ENCODE results near the genes NSF, WNT3 and RPRML.

- RRBS: no CpG with 5 or more reads among the region's 3 CpGs
Observed at GRCh38 chr17:46145926-46146470, 47.2 kb downstream of the KANSL1 start.

DNA sequence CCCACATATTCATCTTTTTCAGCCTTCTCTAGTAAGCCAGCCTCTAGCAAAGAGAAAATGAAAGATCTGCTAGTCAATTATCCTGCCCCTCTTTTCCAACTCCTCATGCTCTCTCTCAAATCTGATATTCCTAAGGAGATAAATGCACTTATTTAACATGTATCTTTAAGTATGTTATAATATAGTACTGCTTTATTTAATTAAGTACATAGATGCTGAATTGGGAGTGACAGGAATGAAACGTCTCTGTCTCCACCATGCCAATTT lies 23.7 kb downstream of the KANSL1 start:
- RRBS: no CpG with 5 or more reads among the region's 1 CpG

DNA sequence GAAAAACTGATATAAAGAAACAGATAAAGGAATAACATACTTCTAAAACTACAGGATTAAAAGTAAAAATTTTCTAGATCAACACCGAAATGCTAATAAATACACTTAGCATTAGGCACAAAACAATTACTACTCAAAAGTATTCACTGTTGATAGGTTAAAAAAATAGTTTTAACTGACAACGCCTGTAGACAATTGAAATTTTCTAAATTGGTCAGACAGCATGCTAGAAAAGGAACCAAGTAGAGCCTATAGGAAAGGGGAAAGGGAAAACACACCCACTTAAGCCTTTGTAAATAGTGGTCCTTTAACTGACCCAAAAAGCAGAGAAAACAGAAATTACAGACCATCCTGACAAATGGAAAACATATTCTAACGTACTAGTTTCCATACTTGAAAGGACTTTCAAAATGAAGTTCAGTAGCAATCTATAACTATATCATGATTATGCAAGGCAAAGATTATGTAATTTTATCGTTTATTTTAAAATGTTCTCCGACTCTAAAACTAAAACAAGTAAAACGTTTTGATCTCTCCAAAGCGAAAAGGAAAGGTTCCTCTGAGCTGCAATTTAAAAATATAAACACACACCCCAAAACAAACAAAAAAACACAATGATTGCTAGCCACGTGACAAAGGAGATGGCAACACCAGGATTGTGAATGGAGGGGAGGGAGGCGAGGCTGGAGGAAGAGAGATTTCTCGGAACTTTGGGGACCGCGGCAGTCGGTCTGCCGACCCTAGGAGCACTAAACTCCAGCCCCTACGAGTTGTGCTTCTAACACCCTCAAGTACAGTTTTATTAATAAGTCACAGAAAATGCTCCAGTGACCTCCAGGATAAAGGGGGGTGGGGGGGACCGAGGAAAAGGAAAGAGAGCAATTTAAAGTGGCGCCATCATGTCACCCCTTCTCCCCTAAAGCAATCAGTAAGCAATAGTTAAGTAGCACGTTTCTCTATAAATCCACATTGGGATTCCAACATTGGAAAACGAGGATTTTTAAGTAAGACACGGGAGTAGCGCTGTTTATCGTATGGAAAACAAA lies 1.7 kb downstream of the KANSL1 start:
- RRBS: no CpG with 5 or more reads among the region's 22 CpGs

DNA sequence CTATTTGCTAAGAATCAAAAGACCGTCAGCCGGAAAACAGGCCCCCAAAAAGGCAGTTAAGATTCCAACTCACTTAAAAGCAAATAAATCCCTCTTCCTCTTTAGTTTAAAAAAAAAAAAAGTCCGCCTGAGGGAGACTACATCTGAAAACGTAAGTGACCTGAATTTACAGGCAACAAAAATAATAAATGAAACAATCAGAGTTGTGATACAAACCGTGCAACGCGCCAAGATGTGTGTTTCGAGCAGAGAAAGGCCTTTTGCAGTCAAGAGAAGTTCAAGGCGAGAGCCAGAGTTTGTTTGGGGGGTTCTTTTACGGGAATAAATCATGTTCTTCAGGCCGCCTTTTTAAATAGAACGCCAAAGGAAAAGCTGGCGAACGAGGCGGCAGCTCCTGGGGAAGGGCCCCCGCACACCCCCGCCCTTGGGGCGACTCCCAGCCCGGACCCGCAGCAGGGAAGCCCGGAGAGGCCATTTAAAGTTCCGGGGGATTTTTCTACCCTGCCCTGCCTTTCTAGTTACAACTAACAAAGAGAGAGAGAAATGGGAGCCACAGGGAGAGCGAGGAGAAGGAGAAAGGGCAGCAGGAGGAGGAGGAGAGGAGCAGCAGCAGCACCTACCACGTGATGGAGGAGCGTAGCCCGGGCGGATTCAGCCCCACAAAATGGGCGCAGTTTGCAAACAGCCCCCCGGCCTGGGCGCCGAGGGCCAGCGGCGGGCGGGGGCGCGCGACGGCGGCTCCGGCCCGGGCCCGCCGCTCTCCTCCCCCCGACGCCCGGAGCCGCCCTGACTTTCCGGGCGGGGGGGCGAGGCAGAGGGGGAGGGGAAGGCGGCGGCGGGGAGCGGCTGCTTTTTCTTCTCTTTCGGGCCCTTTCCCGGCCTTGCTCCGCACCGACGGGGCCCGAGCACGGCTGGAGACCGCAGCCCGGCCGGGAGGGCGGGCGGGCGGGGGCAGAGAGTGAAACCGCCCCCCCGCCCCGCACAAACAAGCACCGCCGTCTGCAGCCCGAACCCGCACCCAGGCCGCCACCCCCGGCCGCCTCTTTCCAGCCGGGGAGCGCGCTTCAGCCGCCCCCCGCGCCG lies 685 bp downstream of the KANSL1 start:
- RRBS: 2% methylated on average over 39 of the region's 84 CpGs

DNA sequence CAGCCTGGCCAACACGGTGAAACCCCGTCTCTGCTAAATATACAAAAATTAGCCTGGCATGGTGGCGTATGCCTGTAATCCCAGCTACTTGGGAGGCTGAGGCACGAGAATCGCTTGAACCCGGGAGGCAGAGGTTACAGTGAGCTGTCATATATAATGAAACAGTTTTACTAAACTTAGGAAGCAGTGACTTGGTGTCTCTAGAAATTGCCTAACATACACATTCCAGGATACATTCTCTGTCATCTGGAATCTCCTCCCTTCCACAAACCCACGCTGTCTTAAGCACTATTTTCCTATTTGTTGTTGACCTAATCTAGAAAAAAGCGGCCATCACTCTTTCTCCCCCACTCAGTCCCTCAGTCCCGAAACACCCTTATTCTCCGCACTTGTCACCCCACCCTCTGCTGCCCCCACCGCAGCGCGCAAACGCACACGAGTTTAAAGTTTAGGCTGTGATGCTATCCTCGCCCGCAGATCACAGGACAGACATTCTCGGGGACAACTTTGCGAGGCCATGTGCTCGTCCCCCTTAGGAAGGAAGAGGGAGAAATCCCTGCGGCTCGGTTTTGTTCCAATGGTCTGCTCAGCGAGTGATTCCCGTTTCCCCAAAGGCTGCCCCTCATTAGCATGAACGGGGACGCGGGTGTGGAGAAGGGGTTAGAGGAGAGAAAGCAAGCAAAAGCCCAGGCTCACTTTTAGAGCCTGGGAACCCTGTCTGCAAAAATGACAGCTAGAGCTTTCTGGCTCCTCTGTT lies 28.9 kb upstream of the LRRC37A start:
- RRBS: no CpG with 5 or more reads among the region's 27 CpGs

GRCh38 chr17:46548788-46549411 lies 30.6 kb downstream of the ARL17A start:
- RRBS: no CpG with 5 or more reads among the region's 14 CpGs

GRCh38 chr17:46590391-46590732 lies at the start of gene NSF:
NSF (plus strand) TSS chr17:46590669.
- RRBS: no CpG with 5 or more reads among the region's 50 CpGs

DNA sequence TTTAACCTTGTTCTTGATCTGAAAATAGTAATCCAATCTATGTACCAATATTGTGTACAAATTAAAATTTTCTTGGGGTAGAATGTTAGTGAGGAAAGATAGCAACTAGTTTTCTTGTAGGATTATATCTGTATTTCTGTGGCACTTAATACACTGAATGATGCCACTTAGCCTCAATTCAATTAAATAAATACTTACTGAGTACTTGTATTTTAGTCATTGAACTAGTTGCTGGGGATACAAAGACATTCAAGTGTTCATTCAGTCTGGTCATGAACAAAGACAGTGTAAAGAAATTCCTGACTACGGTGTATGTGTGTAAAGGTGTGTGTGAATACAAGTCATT lies 107.3 kb downstream of the WNT3 start:
- RRBS: no CpG with 5 or more reads among the region's 1 CpG

DNA sequence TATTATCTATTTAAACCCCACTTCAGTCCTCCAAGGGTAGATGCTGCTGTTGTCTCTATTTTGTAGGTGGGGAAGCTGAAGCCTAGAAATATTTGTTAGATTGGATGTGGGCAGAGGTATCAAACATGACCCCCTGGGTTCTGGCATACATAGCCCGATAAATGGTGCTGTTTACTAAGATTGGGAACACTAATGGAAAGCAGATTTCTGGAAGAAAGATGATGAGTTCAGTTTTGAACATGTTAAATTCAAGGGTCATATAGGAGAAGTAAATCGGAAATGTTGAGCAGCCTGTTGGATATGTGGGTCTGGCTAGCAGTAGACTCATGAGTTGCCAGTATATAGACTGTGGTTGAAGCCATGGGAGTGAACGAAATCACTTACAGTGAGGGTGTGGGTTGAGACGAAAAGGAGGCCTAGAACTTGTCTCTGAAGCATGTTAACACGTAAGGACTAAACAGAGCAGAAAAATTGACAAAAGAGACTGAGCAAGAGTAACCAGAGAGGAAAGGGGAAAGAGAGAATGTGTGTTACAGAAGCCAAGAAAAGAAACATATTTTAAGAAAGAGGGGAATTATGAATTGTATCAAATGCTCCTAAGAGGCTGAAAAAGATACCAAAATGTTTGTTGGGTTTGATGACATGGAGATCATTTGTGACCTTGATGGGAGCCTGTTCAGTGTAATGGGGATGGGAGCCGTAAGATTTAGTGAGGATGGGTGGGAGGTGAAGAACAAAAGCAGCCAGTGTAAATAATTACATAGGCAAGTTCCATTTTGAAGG lies 106.0 kb downstream of the WNT3 start:
- RRBS: no CpG with 5 or more reads among the region's 6 CpGs

GRCh38 chr17:46818482-46818939 lies at the start of gene WNT3:
WNT3 (minus strand) TSS chr17:46818692.
- RRBS: 89% methylated on average over 15 of the region's 39 CpGs

DNA sequence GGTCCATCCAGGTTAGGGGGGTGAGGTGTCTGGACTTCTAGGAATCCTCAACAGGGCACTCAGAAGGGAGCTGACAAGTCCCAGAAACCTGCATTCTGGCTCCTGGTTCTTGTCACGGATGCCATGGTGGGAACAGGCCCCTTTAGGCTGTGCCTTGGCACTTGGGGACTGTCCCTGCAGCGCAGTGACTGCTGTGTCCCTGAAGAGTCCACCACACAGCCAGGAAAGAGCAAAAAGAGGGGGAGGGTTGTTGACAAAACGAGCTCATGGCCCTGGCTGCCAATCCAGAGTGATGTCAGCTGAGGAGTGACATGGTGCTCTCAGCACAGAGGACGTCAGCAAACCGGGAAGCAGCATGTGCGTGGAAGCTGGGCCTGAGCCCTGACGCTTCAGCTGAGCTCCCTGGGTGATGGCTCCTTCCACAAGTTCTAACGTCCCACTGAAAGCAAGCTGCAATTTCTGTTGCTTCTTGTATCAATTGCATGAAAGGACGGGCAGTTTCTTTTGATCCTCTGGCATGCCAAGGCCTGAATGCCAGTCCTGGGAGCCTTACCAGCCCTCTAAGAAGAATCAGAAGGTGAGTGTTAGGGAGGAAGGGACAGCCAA lies 14.5 kb upstream of the WNT3 start:
- RRBS: no CpG with 5 or more reads among the region's 9 CpGs

DNA sequence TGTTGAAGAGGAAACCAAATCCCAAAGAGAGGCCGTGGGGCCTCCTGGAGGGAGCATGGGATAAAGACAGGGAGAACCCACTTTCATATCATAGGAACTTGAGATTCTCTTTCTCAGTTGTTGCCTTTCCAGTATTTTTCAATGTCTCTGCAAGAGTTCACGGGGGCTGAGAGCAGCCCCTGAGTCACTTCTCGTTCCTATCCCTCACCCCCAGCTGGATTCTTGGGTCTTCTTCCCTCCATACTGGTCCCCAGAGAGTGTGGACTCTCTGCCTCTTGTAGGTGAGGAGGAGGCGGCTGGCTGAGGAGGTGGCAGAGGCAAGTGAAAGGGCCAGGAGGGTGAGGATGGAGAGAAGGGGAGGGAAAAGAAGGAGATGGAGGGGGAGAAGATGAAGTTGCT lies 27.1 kb downstream of the GOSR2 start:
- RRBS: no CpG with 5 or more reads among the region's 4 CpGs

- RRBS: 6% methylated on average over 43 of the region's 60 CpGs
Observed at GRCh38 chr17:46979107-46979841, at the start of gene RPRML. RPRML (minus strand) TSS chr17:46979253.

- RRBS: no CpG with 5 or more reads among the region's 2 CpGs
Observed at GRCh38 chr17:46998685-46998884, 19.5 kb upstream of the RPRML start.

GRCh38 chr17:47001256-47001517 lies 22.1 kb upstream of the RPRML start:
- RRBS: no CpG with 5 or more reads among the region's 5 CpGs

DNA sequence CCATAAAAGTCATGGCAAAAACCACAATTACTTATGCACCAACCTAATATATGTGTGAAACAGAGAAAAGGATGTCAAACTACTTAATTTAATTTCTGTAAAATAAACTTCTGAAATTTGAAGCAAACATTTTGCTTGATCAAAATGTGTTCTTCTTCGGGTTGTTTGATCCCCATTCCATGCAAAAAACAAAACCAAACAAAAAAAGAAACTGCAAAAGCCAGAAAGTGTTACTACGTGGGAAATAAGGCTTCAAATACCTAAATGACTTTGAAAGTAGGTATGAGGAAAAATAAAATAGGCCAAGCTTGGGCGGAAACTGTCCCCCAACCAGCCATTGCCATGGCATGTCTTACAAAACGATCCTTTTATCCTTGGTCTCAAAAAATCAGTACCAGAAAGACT lies 70.6 kb downstream of the CDC27 start:
- RRBS: no CpG with 5 or more reads among the region's 4 CpGs

- RRBS: no CpG with 5 or more reads among the region's 3 CpGs
Observed at GRCh38 chr17:47316299-47316819, 7.4 kb upstream of the EFCAB13 start.

- RRBS: no CpG with 5 or more reads among the region's 10 CpGs
Observed at GRCh38 chr17:47664750-47665900, 15.4 kb downstream of the KPNB1 start.

DNA sequence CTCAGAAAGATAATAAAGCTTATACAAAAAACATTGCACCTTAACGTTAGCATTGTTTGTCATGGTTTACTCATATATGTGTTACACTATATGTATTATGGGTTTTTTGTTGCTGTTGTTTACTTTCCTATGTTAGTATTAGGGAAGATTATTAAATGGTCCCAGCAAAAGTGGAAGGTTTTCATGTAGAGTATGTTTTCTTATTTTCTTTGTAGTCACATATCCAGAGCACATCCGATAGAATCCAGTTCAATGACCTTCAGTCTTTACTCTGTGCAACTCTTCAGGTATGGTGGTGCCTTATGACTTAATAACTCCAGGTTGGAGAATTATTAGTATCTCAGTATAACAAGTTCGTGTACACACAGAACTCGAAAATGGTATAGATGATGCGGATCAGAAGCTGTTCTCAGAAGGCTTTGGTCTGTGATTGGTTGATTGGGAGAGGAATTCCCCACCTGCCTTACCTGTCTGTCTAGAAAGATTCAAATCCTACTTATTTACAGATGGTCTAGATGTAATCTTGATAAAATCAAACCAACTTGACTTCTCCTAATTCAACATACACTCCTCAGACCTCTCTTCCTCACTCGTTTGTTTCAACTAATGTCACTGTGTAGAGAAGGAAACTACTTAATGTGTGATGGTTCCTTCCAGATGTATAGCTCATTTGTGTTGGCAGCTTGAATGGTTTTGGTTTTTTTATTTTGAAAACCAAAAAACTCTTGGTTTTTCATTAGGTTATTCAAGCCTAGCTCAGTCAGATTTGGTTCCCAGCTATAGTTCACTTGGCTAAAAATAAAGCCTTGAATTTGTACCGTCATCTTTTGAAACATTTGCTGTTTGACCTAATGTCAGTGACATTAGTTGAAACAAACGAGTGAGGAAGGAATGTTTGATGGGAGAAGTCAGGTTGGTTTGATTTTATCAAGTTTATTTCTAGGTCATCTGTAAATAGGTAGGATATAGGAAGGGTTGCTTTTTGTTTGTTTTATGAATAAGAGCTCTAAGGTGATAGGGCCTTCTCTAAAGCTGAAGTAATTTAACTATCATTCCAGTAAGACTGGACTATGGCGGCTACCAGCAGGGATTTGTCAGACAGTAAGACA lies 20.3 kb upstream of the TBKBP1 start:
- RRBS: no CpG with 5 or more reads among the region's 9 CpGs